Metastatic Breast Carcinoma in the Brain (tissue), 10 donors: ENCODE data around the gene CNKSR1.

- PRO-cap, 10 experiments = peak in 10 of 10 experiments; most common plus-strand start chr1:26177491 (in 10); most common minus-strand start chr1:26177418 (in 5)
Observed at GRCh38 chr1:26177023-26177588, at the start of gene CNKSR1. Gene CNKSR1 (plus strand): TSS chr1:26177491.

DNA sequence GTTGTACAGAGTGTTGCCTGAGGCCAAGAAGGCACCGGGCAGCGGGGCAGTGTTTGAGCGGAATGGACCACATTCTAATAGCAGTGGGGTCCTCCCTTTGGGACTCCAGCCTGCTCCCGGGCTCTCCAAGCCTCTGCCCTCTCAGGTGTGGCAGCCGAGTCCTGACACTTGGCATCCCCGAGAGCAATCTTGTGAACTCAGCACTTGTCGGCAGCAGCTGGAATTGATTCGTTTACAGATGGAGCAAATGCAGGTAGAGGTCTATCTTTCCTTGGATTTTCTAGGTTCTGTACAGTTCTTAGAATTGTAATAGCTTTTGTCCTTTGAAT, 21.6 kb downstream of the CEP85 start:
- PRO-cap, 10 experiments = no peak in any of the 10 experiments

DNA sequence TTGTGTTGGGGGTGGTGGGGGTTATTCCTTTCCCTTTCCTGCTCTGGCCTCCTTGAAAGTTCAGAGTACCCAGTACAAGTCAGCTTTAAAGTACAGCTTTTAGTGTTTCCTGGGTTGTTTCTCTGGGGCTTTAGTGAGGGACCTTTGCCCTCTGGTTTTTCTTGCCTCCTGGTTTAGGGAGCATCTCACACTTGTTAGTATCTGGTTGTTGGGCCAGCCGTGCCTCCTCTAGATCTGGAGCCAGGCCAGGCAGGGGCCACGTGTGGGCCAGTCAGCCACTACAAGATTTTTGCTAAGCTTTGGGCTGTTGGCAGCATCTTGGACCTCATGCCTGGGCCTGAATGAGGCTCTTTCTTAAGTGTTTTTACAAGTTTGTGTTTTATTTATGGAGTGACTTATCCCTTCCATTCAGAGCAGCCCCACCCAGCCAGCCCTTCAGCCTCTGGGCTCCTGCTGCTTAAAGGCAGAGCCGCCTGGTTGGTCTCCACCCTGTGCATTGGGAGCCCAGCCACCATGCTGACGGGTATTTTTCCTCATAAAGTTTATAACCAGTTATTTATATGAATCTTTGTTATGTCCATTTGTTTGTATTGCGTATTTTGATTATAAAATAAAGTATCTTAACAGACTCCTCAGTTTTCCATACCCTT, 1.6 kb upstream of the SH3BGRL3 start:
- PRO-cap, 10 experiments = peak in 1 of 10 experiments; most common plus-strand start position 487 of the sequence (in 1); most common minus-strand start position 343 of the sequence (in 1)

DNA sequence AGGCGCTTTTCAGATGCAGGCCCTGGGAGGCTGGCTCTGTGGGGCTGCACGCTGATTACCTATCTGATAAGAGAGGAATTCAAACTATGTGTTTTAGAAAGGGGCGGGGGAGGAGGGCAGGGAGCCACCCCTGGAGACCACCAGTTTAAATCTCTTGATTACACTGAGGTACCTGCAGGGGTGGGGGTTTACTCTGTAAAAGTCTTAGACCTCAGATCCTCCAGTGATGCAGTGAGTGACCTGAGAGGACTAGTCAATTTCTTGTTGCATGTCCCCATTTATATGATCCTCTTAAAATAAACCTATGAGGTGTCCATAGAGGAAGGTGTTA, 8.5 kb downstream of the LIN28A start:
- PRO-cap, 10 experiments = no peak in any of the 10 experiments

- PRO-cap, 10 experiments = no peak in any of the 10 experiments
Observed at GRCh38 chr1:26473353-26473961, 1.2 kb downstream of the HMGN2 start.

DNA sequence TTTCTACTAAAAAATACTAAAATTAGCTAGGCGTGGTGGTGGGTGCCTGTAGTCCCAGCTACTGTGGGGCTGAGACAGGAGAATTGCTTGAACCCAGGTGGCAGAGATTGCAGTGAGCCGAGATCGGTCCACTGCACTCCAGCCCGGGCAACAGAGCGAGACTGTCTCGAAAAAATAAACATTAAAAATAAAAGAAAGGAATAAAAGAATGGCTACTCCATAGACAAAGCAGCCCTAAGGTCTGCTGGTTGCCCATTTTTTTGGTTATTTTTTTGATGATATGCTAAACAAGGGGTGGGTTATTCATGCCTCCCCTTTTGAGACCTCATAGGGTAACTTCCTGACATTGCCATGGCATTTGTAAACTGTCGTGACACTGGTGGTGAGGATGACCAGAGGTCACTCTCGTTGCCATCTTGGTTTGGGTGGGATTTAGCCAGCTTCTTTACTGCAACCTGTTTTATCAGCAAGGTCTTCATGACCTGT, 11.3 kb downstream of the HMGN2 start:
- PRO-cap, 10 experiments = no peak in any of the 10 experiments

DNA sequence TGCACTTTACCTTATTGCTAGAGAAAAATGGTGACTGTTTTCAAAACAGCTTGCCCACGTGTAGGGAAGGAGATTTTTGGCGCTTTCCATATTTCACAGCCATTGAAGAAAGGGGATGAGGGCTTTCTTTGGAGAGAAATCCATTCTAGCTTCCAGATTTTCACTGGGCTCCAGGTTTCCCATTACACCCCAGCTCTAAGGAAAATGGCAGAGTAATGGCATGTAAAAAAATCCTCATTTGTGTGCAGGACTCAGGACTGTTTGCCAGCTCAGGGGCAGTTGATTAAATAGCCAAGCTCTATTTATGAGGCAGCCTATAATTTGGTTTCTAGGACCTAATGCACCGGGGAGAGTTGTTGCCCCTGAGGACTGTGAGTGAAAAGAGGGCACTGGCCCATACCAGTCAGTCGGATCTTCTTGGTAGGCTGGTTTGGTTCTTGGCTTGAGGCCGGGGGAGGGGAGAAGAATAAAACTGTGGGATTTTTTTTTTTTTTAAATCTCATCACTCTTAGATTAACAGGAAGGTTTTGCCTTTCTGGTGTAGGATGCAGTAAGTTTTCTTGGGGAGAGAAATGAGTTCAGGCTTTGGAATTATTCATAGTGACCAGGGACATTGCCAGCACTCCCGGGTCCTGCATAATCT, 2.1 kb upstream of the ARID1A start:
- PRO-cap, 10 experiments = peak in 1 of 10 experiments; most common plus-strand start position 237 of the sequence (in 1); most common minus-strand start position 382 of the sequence (in 1)

GRCh38 chr1:26694276-26694592, 1.6 kb upstream of the ARID1A start:
- PRO-cap, 10 experiments = no peak in any of the 10 experiments

- PRO-cap, 10 experiments = no peak in any of the 10 experiments
Observed at GRCh38 chr1:26697450-26697716, 1.6 kb downstream of the ARID1A start.

GRCh38 chr1:26716279-26716681, 20.5 kb downstream of the ARID1A start:
- PRO-cap, 10 experiments = peak in 2 of 10 experiments; most common plus-strand start chr1:26716497 (in 2)

DNA sequence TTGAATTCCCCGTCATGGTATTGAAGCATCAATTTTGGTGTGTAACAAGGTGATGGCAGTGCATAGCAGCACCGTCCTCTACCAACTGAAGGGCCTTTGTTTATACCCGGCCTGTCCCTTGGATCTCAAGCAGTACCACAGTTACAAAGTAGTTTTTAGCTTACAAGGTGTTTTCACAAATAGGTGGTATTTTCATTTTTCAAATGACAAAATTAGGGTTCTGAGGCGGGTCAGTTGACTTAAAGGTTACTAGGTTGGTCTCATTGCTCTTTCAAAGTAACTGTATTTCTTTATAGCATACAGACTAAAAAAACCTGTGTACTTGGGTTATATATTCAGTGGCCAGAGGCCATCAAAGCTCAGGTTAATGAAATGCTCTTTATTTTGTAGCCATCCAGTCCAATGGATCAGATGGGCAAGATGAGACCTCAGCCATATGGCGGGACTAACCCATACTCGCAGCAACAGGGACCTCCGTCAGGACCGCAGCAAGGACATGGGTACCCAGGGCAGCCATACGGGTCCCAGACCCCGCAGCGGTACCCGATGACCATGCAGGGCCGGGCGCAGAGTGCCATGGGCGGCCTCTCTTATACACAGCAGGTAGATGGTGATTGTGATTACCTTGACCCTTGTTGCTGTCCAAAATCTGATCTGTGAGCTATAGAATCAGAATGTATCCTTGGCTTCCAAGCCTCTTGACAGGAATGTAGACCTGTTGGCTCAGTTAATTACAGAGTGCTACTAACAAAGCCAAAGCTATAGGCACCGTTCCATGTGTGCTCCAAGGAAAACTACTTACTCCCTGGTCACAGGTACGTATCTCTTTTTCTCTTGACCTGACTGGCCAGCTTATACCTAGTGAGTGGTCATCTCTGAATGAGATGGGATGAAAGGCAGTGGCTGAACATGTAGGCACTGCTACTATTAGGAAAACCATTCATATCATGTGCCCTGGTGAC, 33.7 kb downstream of the ARID1A start:
- PRO-cap, 10 experiments = no peak in any of the 10 experiments

- PRO-cap, 10 experiments = no peak in any of the 10 experiments
Observed at GRCh38 chr1:26740506-26741528, 45.0 kb downstream of the ARID1A start.

- PRO-cap, 10 experiments = no peak in any of the 10 experiments
Observed at GRCh38 chr1:26770631-26771399, 16.9 kb upstream of the PIGV start.

DNA sequence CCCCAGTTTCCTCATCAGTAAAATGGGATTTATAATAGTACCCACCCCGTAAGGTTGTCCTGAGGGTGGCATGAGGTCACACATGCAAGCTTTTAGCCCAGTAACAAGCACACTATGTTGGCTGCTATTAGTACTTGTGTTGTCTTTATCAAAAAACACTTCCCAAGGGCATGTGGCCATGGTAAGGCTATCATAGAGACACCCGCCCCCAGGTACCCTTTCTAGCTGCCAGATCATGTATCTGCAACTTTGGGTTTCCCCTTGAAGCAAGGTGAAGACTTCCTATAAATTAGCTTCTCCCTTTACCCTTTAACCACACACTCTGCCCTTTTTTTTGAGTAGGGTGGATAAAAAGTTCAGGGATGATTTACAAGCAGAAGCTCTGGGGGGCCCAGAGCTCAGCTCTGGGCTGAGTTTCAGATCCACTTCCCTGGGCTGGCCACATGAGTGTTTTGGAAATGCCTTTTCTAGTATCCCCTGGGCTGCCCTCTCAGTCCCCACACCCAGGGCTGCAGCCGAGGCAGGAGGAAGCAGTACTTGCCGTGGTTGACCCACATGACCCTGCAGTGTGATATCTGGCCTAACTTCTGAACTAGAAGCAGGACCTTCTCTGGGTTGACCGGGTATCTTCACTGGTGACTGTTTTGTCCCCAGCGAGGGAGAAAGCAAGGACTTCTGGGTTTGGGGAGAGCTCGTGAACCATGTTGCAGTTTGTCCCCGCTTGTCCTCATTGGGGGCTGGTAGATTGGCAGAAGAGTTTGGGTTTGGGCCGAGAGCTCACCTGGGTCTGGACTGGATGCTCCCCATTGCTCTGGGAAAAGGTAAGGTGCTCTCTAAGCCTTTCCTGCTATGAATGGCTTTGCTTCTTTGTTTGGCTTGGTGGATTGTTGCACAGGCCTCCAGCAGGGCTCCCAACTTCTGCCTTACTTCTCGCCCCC, 2.2 kb downstream of the ZDHHC18 start:
- PRO-cap, 10 experiments = peak in 2 of 10 experiments; most common plus-strand start position 500 of the sequence (in 2)

DNA sequence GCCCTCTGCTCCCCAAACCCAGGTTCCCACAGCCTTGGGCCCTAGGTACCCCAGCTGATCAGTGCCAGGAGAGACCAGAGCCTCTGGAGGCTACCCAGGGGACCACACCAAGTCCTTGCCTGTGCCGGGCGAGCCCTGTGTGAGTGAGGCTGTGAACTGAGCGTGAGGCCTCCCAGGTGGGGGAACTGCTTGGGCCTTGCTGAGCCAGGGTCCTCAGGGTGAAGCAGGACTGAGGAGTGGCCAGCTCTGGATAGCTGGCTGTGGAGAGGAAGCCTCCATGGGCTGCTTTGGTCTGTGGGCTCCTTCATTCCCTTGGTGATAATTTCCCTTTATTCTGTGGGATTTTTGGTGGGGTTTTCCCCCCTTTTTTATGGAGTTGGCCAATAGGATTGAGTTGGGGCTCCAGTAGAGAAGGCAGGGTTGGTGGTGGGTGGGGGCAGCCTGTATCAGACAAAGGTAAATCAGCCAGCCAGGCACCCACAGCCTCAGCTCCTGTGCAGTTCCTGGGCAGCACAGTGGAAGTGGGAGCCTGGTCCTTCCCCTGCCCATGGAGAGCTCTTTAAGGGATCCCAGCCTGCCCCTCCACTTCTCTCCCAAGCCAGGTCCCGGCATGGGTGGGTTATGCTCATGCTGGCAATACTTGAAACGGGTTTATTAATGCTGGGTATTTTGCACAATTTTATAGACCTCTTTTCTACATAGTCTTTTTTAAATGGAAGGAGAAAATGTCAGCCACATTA, 8.8 kb upstream of the SFN start:
- PRO-cap, 10 experiments = no peak in any of the 10 experiments

DNA sequence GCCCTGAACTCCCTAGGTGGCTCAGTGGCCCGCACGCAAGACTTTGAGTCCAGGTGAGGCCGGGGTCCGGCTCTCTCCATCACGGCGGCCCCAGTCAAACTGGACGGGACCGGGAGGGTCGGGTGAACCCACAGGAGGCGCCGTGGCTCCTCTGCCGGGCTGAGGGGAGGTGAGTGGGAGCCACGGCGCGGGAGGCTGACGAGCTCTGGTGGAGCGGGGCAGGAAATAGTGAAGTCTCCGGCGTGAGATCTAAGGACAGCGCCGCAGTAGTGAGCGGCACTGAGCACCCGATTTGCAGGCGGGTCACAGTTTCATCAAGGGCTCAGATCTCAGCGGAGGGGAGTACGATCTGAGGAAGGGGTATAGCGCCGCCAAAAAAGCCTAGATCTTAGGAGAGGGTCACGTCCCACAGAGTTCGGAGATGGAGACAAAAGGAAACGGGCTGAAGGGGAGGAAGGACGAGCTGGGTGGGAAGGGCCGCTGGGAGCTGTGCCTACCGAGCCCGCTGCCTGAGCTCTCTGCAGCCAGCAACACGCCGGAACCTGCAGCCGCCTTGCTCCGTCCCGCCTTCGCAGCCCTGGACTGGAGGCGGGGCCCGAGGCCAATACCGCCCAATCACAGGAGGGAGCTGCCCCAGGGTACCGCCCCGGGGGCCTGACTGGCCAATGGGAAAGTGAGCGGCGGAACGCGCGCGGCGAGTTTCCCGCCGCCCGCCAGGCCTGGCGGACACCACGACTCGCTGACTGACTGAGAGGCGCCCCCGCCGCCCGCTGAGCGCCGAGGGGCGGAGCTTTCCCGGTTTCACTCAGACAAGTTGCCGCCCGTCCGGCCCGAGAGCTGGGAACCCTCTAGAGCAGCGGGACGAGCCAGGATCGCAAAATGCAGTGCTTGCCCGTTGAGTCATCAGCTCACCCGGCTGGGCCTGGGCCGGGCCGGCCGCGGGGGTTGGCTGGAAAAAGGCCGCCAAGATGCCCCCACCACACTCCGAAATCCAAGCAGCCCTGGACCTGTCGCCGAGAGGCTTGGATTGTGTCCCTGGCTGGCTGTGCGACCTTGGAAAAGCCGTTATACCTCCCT, 1.9 kb downstream of the SFN start:
- PRO-cap, 10 experiments = peak in 10 of 10 experiments; most common plus-strand start position 840 of the sequence (in 7); most common minus-strand start position 544 of the sequence (in 9)

DNA sequence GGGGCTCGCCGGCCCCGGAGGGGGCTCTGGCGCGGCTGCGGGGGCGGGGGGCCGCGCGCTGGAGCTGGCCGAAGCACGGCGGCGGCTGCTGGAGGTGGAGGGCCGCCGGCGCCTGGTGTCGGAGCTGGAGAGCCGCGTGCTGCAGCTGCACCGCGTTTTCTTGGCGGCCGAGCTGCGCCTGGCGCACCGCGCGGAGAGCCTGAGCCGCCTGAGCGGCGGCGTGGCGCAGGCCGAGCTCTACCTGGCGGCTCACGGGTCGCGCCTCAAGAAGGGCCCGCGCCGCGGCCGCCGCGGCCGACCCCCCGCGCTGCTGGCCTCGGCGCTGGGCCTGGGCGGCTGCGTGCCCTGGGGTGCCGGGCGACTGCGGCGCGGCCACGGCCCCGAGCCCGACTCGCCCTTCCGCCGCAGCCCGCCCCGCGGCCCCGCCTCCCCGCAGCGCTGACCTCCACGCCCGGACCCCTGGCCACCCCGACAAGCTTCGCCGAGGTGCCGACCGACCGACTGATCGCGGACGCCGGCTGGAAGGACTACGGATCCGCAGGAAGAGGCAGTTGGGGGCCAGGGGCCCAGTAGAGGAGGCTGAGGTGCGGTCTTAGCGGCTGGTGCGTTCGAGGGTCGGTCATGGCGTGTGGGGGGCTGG, 657 bp downstream of the TRNP1 start:
- PRO-cap, 10 experiments = peak in 1 of 10 experiments; most common minus-strand start position 39 of the sequence (in 1)

DNA sequence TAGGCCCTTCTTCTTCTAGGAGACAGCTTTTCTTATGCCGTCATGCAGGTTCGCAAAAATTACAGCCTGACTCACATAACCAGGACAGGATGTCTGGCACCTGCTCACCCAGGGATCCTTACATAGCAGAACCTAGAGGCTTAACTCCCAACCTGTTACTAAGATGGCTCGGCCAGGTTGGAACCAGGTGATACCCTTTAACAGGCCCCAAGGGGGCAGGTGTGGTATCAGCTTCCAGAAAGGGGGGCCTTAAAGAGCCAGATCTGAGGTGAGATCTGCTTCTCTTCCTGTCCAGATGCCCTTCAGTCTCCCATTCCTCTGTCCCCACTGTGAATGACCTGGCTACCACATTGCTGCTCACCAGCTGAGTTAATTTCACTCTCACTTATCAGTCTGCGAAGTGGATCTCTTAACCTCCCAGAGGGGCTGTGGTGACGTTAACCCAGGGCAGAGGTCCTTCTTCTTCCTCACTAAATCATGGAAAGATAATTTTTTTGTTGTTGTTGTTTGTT, 1.7 kb downstream of the TRNP1 start:
- PRO-cap, 10 experiments = no peak in any of the 10 experiments

DNA sequence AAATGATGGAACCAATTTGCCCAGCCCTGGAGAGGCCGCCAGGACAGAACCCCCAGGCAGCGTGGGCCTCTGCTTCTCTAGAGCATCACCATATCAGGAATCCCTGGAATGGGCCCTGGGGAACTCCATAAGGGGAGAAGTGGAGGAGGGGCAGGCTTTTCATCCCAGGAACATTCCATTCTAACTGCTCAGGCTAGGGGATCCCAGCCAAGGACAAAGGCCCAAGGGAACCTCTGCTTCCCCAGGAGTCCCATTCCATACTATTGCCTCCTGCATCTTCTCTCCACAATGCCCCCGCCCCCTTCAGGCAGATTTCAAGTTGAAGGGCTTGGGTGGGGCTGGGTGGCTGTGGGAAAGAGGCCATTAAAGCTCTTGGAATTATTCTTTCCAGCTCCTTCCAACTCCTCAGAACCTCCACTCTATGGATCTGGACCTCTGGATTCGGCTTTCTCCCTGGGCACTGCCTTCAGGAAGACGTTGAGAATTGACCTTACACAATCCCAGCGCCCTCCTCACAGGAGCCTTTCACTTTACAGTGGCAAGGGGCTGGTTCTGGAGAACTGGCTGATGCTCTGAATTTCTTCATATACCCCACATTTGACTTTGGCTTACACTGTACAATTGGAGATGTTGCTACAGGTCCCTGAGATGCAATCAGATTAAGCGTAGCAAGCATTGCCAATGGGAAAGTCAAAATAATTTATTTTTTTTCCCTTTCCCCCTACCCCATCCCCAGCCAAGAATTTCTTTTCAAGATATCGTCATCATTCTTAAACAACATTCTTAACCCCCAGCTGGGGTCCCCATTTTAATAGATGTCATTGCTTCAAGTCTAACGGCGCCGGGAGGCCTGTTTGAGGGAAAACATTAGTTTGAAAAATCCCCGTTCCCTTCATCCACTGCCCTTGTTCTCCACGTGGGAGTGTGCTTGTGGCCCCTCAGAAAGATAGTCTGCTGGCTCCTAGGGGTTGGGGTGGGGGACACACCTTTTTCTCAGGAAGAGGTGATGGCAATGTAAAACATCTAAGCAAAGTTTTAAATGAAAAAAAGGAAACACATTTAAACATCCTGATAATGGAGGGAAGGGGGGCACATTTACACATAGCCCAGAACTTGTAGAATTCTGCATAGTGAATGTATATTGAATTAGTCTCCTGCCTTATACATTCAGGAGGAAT, 6.4 kb downstream of the TRNP1 start:
- PRO-cap, 10 experiments = no peak in any of the 10 experiments

GRCh38 chr1:27031129-27032253, 18.8 kb upstream of the TENT5B start:
- PRO-cap, 10 experiments = peak in 6 of 10 experiments; most common plus-strand start chr1:27031632 (in 2); most common minus-strand start chr1:27031643 (in 6)